ENCODE measurements around a stretch of chr11.

DNA sequence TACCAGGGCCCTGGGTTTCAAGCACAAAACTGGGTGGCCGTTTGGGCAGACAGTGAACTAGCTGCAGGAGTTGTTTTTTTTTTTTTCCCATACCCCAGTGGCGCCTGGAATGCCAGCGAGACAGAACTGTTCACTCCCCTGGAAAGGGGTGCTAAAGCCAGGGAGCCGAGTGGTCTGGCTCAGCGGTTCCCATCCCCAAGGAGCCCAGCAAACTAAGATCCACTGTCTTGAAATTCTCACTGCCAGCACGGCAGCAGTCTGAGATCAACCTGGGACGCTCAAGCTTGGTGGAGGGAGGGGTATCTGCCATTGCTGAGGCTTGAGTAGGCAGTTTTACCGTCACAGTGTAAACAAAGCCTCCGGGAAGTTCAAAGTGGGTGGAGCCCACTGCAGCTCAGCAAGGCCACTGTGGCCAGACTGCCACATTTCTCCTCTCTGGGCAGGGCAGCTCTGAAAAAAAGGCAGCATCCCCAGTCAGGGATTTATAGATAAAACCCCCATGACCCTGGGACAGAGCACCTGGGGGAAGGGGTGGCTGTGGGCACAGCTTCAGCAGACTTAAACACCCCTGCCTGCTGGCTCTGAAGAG, 97.4 kb downstream of the JRKL start:
- PRO-cap, result no peak
- RAMPAGE, long total RNA, 4 experiments, result no peak in any of the 4 experiments

- PRO-cap, result no peak
- RAMPAGE, long total RNA, 4 experiments, result no peak in any of the 4 experiments
These were observed 49.2 kb downstream of the CNTN5 start for GRCh38 chr11:99069926-99070305.

- PRO-cap, result unidirectional peak, plus-strand start at chr11:100633141
- RAMPAGE, long total RNA, 4 experiments, result no peak in any of the 4 experiments
These were observed 54.2 kb upstream of the ARHGAP42 start for GRCh38 chr11:100632610-100633540.

GRCh38 chr11:100715747-100716045, 28.6 kb downstream of the ARHGAP42 start:
- PRO-cap, result no peak
- RAMPAGE, long total RNA, 4 experiments, result no peak in any of the 4 experiments

- PRO-cap, result no peak
- RAMPAGE, long total RNA, 4 experiments, result start-site peak on the plus strand in 2 of 4 experiments, at chr11:100818251-100818728 at its widest, 10 to 16 reads per replicate
These were observed 131.3 kb downstream of the ARHGAP42 start for GRCh38 chr11:100817953-100819169.

- PRO-cap, result no peak
- RAMPAGE, long total RNA, 4 experiments, result no peak in any of the 4 experiments
These were observed 174.4 kb downstream of the ARHGAP42 start for GRCh38 chr11:100861240-100862041.

- PRO-cap, result no peak
- RAMPAGE, long total RNA, 4 experiments, result no peak in any of the 4 experiments
These were observed 5.2 kb upstream of the CEP126 start for GRCh38 chr11:101909548-101910125.

GRCh38 chr11:102148864-102149691, 38.8 kb downstream of the YAP1 start:
- PRO-cap, result no peak
- RAMPAGE, long total RNA, 4 experiments, result no peak in any of the 4 experiments

DNA sequence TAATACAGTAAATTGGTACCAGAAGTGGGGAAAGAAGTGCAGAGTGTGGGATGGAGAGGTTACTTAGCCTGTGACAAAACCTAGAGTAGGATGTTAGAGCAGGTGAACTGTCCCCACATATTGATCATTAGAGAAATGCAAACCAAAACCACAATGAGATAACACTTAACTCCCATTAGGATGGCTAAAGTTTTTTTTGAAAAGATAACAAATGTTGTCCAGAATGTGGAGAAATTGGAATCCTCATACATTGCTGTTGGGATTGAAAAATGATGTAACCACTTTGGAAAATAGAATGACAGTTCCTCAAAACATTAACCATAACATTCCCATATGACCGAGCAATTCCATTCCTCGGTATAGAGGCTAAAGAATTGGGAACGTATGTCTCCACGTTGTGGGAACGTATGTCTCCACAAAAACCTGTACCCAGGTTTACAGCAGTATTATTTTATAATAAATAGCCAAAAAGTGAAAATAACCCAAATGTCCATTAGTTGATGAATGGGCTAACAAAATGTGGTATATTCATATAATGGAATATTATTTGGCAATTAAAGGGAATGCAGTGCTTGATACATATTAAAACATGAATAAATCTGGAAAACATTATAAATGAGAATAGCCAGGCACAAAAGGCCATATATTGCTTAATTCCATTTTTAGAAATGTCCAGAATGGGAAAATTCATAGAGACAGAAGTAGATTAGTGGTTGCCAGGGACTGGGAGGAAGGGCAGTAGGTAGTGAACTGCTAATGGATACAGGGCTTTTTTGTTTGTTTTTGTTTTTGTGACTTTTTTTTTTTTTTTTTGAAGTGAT, 85.8 kb downstream of the YAP1 start:
- PRO-cap, result no peak
- RAMPAGE, long total RNA, 4 experiments, result no peak in any of the 4 experiments

- PRO-cap, result no peak
- RAMPAGE, long total RNA, 4 experiments, result start-site peak on the plus strand in 2 of 4 experiments, at chr11:102227443-102227560 at its widest, 9 to 15 reads per replicate
These were observed 90.0 kb upstream of the BIRC3 start for GRCh38 chr11:102227310-102227634.

DNA sequence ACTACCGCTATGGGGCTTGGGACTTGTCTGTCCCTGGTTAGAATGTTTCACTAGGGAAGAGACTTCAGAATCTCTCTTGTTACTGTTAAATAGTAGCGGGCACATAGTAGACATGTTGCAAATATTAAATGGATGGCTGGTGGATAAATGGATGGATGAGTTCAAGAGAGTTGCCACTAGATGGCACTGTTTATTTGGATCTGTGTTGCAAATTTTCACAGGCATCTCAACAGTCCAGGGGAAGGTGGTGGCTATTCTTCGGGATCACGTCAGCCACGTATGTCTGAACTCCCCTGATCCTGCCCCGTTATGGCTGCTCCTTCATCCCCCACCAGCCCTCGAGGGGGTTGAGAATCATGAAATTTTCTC, 29.3 kb upstream of the BIRC3 start:
- PRO-cap, result no peak
- RAMPAGE, long total RNA, 4 experiments, result no peak in any of the 4 experiments

- PRO-cap, result no peak
- RAMPAGE, long total RNA, 4 experiments, result no peak in any of the 4 experiments
These were observed 16.5 kb upstream of the BIRC3 start for GRCh38 chr11:102300713-102301283.

- PRO-cap, result no peak
- RAMPAGE, long total RNA, 4 experiments, result no peak in any of the 4 experiments
These were observed 4.7 kb downstream of the BIRC3 start for GRCh38 chr11:102321738-102322590.

GRCh38 chr11:102448343-102448982, 4.1 kb downstream of the TMEM123 start:
- PRO-cap, result no peak
- RAMPAGE, long total RNA, 4 experiments, result no peak in any of the 4 experiments

- PRO-cap, result bidirectional peak, plus-strand start at chr11:102477053, minus-strand start at chr11:102476979
- RAMPAGE, long total RNA, 4 experiments, result no peak in any of the 4 experiments
These were observed 24.2 kb upstream of the TMEM123 start for GRCh38 chr11:102476757-102477206.

DNA sequence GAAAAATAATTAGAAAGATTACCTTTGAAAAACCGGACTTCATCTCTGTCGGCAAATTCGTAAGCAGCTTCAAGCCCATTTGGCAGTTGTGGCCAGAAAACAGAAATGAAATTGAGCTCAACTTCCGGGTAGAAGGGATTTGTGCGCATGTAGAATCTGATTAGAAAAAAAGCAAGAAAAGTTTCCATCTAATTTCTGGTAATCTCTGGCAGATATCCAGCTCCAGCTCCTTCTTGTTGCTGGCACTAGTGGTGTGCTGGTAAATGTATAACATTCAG, 5.4 kb downstream of the MMP1 start:
- PRO-cap, result no peak
- RAMPAGE, long total RNA, 4 experiments, result no peak in any of the 4 experiments

GRCh38 chr11:103055728-103056202, 36.2 kb downstream of the DCUN1D5 start:
- PRO-cap, result no peak
- RAMPAGE, long total RNA, 4 experiments, result no peak in any of the 4 experiments

DNA sequence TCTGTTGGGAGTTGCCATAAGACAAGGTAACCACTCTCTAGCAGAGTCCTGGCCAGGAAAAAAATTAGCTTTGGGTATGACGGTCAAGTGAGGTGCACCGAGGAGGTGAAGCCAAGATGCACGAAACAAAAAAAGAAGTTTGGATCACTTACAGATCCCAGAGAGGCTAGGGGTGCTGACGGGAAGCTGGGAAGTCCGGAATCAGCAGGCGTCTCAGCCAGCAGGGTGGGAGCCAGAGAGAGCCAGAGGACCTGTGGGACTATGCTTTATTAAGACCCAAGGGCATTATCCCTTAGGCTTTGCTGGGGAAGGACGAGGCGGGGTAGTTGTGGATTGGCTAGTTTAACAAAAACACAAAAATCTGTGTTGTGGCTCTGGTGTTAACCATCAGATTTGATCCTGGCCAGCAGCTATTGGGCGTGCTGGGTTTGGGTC, 427.0 kb downstream of the DYNC2H1 start:
- PRO-cap, result no peak
- RAMPAGE, long total RNA, 4 experiments, result no peak in any of the 4 experiments

- PRO-cap, result no peak
- RAMPAGE, long total RNA, 4 experiments, result no peak in any of the 4 experiments
These were observed 307.7 kb upstream of the DDI1 start for GRCh38 chr11:103728812-103729086.

GRCh38 chr11:104705479-104706265, 262.7 kb downstream of the CASP4 start:
- PRO-cap, result no peak
- RAMPAGE, long total RNA, 4 experiments, result no peak in any of the 4 experiments